NCI-H460 (cell line): ENCODE results near the gene RNF152.

DNA sequence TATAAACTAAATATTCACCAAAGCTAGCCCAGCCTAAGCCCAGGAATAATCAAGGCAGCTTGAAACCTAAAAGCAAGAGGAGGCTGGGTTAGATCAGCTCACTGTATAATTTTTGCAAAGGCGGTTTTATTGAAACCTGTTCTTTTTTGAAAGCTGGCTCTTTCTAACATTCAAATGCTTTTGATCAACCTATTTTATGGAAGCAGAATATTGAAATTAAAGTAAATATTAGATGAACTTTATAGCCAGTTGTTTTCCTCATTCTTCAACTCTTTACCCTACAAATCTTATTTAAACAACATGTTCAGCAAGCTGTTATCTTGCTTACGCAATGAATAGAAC is 241.5 kb downstream of the NEDD4L start:
RAMPAGE:
- cytosol, long total RNA = no peak
- long total RNA = no peak
- nucleus, long total RNA = no peak

DNA sequence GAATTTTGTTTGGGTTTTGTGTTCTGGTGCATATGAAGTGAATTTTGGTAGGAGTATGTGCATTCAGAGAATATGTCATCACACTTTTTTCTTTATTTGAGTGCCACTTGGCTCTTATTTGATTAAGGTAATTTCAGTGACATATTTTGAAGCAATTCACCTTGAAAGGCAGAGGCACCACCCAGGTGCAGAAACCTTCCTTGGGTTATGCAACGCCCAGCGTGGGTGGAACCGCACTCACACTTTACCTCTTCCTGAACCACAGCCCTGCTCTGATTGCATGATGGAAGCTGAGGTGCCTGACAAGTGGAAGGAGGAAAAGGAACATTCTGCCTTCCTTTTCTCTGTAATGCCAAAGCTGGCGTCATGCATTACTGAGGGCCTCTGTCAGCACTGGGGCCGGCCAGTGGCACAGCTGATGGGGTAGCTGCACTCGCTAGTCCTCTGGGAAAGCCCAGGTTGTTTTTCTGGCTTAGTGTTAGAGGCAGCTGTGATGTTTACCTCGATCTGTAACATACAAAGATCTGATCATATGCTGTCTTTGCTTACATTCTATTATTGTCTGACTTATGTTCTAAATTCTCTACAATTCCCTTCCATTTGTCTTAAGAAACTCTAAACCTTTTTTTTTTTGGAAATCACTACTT is 266.5 kb downstream of the NEDD4L start:
RAMPAGE:
- cytosol, long total RNA = no peak
- long total RNA = no peak
- nucleus, long total RNA = no peak

DNA sequence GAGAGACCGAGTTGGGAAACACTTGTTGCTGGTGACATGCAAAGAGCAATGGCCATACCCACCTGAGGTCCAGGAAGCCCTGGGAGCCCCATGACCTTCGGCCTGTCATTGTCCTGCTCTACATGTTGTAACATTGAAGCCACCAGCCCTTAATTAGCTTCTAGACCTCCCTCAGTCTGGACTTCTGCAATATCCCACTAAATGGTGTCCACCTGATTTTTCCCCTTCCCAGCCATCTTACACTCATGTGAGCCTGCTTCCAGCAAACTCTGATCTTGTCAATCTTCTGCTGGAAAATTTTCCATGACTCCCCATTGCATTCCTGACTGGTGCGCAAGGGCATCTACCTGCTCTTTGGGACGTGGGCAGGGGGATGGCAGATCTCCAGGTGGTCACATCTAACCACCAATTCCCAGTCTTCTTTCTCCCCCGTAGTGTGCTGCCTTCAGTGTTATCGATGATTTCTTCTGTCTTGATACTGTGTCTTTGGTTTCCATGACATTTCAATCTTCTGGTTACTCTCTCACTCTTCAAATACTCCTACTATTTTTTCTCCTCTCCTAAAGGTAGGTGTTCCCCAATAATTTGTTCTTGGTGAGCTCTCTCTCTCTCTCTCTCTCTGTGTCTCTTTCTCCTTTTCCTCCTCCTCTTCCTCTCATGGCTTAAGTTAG is 220.7 kb downstream of the ALPK2 start:
RAMPAGE:
- cytosol, long total RNA = no peak
- long total RNA = no peak
- nucleus, long total RNA = no peak

GRCh38 chr18:58650033-58650469 is 21.2 kb upstream of the ALPK2 start:
RAMPAGE:
- cytosol, long total RNA = no peak
- long total RNA = no peak
- nucleus, long total RNA = no peak

RAMPAGE:
- cytosol, long total RNA = no peak
- long total RNA = no peak
- nucleus, long total RNA = no peak
These were observed 77.8 kb downstream of the ZNF532 start for GRCh38 chr18:58942352-58942963.

DNA sequence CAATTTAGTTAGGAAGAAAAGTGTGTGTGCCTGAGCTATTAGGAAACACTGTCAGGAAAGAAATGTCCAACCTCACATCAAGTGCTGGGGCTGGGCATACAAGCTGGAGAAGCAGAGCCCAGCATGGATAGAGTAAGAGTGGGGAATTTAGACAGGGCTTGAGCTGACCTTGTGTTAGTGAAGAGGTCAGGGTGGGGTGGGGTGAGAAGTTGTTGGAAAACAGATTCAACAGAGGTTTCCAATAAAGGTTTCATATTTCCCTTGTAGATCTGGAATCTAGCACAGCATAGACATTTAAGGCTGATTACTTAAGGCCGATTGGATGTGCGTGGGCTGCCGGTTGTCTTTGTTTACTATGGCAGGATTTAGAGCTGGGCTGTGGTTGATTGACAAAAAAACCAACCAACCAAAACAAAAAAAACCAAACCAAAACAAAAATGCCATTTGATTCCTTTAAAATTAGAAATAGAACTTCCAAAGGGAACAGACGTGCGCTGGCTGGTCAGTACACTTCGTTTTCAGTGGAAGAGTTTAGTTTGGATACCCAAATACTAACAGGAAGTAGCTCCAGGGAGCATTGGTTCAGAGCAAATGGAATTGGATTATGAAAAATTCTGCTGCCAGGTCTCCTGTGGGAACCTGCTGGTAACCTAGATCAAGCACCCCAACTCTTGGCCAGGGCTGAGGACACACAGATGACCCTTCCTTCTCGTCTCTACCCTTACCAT is 114.8 kb upstream of the SEC11C start:
RAMPAGE:
- cytosol, long total RNA = no peak
- long total RNA = no peak
- nucleus, long total RNA = no peak

DNA sequence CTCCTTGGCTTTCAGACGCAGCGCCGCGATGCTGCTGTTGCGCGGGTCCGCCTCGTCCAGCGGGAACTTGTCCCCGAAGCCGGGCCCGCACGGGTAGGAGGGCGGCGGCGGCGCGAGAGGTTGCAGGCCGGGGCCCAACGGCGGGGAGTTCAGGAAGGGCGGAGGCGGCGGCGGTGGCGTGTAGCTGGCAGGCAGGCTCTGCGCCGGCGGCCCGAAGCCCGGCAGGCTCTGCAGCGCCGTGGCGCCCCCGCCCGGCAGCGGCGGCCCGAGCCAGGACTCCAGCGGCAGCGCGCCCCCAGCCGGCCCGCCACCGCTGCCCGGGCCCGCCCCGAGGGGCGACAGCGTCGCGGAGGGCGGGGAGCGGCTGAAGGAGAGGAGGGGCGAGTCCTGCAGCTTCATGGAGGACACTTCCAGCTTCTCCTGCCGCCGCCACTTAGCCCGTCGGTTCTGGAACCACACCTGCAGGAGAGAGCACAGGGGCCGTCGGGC is 4.2 kb downstream of the RAX start:
RAMPAGE:
- cytosol, long total RNA = no peak
- long total RNA = no peak
- nucleus, long total RNA = no peak

RAMPAGE:
- cytosol, long total RNA = no peak
- long total RNA = no peak
- nucleus, long total RNA = no peak
These were observed 287 bp upstream of the LMAN1 start for GRCh38 chr18:59359321-59359782.

DNA sequence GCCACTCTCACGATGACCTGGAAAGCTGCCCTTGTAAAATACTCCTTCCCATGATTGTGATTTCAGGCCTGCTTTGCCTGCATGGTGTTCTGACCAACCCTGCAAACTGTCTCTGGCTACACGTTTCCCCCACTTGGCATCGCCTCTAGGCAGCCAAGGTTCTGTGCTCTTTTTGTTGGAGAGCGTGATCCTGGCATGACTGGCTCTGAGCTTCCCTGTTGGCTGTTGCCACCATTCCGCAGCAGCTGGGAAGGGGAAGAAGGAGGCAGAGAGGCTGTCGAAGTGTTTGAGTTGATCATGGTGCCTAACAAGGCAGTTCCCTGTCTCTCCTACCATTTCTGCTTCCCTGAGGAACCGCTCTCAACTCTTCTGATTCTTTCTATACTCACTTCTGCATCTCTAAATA is 111.8 kb upstream of the LMAN1 start:
RAMPAGE:
- cytosol, long total RNA = no peak
- long total RNA = no peak
- nucleus, long total RNA = no peak

GRCh38 chr18:59900833-59901319 is 1.1 kb downstream of the PMAIP1 start:
RAMPAGE:
- cytosol, long total RNA = no peak
- long total RNA = no peak
- nucleus, long total RNA = no peak

DNA sequence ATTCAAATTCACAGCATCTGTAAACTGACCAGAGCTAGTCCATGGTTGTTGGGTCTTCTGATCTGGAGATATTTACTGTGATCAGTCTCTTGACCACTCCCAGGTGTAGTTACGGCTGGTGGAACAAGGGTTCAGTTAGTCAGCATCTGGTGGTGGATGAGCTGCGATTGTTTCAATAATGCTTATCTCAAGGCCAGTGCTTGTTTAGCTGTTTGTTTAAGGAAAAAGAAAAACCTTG is 80.5 kb downstream of the PMAIP1 start:
RAMPAGE:
- cytosol, long total RNA = no peak
- long total RNA = no peak
- nucleus, long total RNA = no peak

DNA sequence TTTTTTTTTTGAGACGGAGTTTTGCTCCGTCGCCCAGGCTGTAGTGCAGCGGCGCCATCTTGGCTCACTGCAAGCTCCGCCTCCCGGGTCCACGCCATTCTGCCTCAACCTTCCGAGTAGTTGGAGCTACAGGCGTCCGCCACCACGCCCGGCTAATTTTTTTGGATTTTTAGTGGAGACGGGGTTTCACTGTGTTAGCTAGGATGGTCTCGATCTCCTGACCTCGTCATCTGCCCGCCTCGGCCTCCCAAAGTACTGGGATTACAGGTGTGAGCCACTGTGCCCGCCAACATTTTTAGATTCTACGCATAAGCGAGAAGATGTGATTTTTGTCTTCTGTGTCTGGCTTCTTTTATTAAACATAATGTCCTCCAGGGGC is 78.5 kb downstream of the MC4R start:
RAMPAGE:
- cytosol, long total RNA = no peak
- long total RNA = no peak
- nucleus, long total RNA = no peak

DNA sequence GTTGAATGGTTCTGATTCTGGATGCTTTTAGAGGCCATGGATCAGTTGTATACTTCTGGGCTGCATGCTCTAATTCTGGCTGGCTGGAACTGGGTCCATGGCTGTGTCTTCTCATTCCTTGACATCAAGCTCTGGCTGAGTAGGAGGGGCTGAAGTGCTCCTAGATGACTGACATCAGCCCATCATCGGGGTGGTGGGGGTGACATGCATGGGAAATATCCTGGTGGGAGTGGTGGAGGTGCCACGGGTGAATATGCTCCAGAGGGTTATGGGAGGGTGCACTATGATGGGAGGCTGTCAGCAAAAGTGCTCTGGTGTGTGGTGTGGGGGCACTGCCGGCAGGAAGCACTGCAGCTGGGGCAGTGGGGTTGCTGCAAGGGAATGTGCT is 52.1 kb downstream of the MC4R start:
RAMPAGE:
- cytosol, long total RNA = no peak
- long total RNA = no peak
- nucleus, long total RNA = no peak

DNA sequence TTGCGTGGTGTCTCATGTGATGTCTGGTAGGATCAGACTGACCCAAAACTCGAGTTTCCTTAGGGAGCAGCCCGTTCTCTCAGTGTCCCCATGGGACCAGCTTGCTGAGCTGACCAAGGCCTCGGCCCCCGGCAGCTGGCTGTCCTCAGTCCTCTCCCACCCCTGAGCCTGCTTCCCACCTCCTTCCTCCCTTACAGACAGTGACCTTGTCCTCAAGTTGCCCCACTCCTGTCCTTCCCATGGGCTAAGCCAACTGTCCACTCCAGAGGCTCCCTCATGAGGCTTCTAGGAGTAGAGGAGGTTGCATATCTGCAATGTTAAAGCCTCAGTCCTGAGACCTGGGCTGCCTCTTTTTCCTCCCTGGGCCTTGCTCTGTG is 149.7 kb downstream of the RNF152 start:
RAMPAGE:
- cytosol, long total RNA = no peak
- long total RNA = no peak
- nucleus, long total RNA = no peak

DNA sequence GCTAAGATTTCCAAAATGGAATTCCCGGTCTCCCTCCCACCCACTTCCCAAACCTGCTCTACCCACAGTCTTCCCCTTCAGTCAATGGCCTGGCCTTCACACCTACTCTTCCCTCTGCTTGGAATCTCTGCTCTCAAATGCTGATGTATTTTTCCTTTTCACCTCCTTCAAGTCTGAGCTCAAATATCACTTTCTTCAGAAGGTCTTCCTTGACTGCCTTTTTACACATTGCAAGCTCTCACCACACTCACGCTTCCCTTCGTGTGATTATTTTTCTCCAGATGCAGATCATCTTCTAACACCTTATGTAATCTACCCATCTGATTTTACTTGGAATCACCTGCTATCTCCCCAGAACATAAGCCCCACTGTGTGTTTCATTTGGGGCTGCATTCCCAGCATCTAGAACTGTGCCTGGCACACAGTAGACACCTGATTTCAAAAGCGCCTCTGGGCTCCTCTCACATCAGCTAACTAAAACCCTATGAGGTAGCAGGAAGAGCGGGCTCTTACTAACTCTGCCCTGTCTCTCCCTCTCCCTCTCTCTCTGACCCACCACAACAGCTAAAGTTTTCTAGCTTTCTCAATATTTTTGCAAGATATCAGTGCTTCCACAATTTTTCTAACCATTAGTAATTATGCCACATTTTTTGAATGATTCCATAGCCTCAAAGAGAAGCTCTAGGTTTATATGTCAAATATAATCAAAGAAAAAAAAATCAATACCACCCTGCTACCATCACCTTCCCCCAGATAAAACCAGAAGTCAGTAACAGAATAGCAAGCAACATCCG is 44.9 kb downstream of the RNF152 start:
RAMPAGE:
- cytosol, long total RNA = no peak
- long total RNA = no peak
- nucleus, long total RNA = no peak

DNA sequence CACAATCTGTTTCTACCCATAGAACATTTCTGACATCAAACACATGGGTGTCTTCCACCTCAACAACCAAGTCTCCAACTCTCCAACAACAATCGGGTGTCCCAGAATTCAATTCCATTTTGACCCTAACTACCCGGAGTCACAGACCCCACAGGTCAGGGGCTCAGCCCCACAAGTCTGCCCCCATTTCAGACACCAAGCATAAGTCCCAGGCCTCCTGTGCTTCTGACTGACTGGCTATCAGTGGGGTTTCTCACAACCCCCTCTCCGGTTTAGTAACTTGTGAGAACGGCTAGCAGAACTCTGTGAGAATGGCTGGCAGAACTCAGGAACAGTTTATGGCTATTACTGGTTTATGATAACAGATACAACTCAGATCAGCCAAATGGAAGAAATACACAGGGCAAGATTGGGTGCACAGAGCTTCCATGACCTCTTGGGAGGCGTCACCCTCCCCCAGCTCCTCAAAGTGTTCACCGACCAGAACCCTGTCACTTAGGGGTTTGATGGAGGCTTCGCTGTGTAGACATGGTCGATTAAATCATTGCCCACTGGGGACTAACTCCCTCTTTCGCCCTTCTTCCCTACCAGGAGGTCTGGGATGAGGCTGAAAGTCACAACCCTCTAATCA is 28.7 kb downstream of the RNF152 start:
RAMPAGE:
- cytosol, long total RNA = no peak
- long total RNA = no peak
- nucleus, long total RNA = no peak

DNA sequence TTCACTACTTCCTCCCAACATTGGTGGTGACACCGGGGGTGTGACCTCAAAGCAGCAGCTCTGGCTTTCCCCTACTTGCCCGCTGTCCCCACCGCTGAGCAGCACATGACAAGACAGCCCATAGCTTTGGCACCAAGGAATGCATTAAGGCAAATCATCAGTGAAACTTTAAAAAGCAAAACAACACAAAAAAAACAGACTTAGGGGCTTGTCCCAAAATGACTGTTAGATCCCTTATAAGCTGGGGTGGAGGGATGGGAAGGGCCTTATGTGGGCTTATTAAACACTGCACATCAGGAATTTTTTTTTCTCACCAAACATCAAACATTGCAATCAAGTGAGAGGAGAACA is 26.1 kb downstream of the RNF152 start:
RAMPAGE:
- cytosol, long total RNA = no peak
- long total RNA = no peak
- nucleus, long total RNA = no peak

DNA sequence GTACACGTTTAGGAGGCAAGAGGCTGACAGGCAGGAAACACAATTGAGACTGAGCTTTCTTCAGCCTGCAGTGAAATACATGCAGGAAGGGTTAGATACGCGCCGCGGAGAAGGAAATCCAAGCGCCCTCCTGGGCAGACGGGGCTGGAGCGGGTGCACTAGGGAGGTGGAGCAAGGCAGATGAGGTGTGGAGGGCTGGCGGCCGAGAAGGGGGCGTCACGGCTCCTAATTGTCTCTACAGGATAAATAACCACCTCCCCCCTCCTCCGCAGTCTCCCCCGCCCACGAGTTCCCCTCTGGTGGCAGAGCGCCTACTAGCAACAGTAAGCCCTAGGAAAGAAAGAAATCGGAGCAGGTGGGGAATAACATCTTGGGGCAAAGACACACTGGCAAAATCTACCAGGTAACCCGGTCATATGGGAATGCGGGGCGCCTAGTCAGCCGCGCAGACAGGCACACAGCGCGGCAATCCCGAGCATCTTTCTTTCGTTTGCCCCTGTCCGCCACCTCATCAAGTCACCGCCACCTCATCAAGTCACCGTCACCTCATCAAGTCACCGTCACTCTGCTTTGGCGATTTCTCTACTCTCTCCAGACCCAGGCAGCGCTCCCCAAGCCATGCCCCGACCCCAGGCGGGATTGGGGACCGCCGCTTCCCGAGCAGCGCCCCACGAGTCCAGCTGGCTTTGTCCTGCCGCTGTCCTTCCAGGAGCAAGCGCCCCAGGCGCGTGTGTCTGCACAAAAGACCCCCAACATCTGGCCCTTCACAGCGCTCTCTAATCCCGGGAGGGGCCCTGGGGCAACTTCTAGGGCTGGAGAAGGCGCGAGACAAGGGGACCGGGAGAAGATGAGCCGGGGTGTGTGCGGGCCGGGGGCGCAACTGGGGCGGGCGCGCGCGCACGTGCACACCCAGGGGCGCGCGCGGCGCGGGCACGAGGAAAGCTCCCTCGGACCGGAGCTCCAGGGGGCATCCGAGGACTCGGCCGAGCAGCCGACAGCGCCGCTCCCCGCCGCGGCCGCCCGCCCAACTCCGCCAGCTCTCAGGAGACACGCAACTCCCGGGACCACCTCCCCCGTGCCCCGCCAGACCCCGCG is at the start of gene RNF152:
Gene RNF152 (minus strand): TSS at position 155 of the 1,095 bp plus-strand sequence.
RAMPAGE:
- cytosol, long total RNA = no peak
- long total RNA = no peak
- nucleus, long total RNA = no peak

RAMPAGE:
- cytosol, long total RNA = no peak
- long total RNA = no peak
- nucleus, long total RNA = no peak
These were observed 126.0 kb downstream of the PIGN start for GRCh38 chr18:62060841-62061192.

DNA sequence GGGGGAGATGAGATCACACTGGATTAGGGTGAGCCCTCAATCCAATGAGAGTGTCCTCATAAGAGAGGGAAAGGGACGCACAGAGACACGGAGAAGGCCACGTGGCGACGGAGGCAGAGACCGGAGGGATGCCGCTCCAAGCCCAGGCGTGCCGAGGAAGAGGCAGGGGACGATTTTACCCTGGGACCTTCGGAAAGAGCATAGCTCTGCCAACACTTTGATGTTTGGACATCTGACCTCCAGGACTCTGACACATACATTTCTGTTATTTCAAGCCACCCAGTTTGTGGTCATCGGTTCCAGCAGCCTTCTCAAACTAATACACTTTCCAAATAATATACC is 84.4 kb upstream of the ZCCHC2 start:
RAMPAGE:
- cytosol, long total RNA = no peak
- long total RNA = no peak
- nucleus, long total RNA = no peak